Glomerular endothelial cell (primary cell): ENCODE results near the genes ANXA2R and CCL28.

DNA sequence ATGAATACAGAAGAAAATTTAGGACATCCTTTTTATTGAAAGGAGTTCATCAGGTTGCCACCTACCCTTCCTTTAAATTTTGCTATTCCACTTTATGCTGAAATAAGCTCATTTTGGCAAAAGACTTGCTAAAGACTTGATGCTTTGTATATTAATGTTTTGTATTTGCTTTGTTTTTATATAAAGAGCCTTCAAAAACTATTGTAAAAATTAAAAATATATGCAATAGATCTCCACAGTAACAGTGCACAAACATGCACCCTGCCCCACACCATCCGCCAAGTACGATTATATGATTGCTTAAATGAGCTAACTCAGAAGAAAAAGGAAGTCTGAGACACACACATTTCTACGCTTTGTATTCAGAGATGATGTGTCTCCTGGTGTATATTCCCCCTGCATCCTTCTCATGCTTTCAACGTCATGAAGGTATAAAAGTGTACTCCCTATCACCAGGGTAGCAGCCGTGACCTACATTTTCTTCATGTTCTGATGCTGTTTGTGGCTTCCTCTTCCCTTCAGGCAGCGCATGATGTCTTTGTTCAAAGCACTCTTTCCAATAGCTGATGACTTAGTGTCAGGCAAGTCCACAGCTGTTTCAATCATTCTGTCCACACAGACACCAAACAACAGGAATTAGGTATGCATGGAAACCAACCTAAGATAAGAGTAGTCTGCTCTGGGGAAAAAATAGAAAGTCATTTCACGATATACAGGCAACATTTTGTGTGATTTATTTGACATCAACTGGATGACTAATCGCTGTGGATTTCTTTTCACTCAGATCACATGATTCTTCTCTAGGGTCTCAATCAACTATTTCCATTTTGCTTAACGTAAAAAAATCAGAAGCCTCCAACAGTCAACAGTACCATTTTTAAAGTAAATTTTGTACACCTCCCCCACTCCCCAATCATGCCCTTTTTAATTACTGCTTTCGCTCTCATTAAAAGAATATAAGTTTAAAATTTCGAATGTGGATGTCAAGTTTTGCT, 269.4 kb upstream of the PTGER4 start:
- RAMPAGE, long total RNA = no peak

DNA sequence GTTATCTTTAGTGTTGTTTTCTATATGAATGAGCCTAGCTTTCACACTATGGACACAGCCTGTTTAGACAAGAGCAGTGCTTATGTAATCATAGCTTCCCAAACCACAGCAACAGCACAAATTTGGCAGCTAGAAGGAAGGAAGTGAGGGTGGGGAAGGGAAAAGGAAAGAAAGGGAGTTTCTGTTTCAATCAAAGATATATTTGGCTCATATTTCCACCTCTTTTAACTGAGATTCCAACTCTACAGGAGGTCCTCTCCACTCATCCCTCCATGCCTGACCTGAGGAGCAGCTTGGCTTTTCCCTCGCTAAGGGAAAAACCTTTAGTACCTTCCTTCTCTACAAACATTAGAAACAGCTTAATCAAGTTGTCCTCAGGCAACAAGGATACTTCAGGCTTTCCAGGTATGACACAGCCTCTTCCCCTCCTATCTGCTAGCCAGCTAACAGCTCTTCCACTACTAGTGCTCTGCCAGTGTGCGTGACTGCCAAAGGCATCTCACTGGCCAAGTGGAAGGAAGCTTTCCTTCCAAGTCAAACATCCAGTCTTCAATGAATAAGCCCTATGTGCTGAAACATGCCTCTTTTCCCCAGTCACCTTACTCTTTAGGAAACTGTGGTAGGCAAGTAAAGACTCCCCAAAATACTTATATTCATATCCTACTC, 268.6 kb upstream of the PTGER4 start:
- RAMPAGE, long total RNA = no peak

DNA sequence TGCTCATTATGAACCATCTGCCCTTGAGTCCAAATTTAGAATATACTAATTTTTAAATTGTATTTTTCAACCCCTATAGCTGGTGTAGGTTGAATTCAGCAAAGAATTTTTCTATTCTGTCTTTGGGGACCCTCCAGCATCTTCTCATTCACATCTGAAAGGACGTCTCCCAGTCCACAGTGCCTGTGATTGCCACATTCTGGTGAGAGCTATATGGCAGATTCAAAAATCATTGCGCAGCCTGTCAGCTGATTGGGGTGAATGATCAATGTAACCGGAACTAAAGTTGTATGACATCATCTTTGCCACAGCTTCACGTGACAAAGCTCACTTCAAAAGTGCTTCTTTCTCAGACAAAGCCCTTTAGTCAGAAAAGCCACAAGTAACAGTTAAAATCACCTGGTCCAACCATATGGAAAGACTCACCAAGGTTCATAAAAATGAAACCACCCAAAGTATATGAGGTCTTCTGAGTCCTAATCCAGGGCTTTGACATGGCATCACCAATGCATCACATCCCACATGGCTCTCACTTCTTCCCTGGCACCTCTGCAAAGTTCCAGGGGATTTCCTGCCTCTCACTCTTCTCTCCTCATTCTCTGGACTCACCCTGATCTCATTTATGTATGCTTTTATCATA, 193.3 kb upstream of the PTGER4 start:
- RAMPAGE, long total RNA = no peak

DNA sequence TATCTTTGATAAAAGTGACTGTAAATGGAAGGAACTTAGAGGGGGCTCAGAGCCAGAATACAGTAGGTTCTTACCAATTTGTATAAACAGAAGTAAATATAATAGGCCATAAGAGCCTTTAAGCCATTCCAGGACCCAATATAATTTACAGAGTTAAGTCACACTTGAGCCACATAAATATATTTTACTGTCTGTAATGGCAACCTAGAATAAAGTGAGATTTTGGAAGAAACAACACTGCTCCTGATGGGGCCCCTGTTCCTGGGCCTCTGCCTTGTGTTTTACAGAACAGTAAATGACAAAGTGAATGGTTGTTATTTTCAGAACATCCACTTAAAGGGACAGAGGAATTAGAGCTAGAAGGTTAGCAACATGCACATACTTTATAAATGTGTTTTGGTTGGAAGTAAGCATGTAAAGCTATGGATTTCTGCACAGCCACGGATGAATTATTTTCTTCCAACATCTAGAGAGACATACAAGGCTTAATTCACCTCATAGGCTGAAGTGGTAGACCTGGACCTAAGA, 3.6 kb downstream of the PTGER4 start:
- RAMPAGE, long total RNA = no peak

DNA sequence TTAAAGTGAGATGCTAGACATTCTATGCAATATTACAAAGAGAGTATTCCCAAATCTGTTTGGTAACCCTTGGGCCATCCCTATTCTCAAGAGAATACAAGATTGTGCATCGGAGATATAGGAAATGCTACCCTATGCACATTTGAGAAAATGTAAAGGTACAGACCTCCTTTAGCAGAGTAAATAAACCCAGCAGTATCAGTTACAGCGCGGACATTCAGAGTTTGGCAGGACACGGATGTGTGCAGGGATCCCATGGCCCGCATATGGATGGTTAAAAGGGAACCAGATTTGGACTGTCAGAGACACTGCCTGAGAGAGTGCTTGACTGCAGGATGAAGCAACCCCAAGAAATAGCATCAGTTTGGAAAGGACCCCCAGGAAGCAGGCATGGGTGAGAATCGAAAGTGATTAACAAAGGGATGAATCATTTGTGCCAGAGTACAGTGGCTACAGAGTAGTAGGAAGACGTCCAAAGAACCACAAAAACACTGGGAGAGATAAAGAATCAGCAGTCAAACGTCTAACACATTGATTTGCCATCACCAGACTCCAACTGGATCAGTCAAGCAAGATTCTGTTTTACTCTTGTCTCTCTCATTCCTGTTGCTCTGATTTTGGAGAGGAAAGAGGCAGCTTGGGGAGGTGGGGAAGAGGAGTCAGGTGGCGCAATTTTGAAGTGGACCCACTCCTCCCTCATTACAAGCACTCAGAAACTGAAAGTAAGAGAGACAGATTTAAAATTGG, 5.5 kb downstream of the C7 start:
- RAMPAGE, long total RNA = no peak

DNA sequence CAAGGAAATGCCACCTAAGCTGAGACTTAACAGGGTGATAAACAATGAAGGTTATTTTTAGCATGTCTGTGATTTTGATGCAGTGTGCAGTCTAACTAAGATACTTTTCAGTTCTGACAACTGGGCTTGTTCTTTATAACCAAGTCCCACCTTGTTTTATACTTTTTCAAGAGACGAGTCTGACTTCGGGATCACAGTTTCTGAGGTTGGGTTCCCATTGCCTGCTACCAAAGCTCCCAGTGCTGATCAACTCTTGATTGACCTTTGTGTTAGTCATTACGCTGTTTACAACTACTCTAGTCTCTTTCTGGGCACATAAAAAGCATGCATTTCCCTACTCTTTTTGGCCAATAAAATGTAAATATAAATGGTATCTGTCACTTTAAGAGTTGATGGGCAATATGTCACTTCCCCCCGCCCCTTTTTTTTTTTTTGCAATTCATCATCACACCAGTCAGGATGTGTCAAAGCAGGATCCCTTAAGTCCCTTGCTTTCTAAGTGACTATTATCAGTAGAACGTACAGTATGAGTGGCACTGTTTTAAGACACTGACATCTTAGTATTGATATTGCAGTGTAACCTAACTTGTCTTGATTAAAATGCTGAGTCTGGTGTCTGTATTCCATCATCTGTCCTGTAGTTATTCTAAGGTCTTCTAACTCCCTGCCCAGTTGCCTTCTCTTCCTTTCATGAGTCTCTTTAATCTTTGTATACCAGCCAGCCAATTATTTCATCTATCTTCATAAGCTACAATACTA, 31.3 kb downstream of the C6 start:
- RAMPAGE, long total RNA = no peak

GRCh38 chr5:41826935-41827676, 43.1 kb downstream of the OXCT1 start:
- RAMPAGE, long total RNA = no peak

GRCh38 chr5:41925444-41926121, 502 bp downstream of the FBXO4 start:
- RAMPAGE, long total RNA = no peak

DNA sequence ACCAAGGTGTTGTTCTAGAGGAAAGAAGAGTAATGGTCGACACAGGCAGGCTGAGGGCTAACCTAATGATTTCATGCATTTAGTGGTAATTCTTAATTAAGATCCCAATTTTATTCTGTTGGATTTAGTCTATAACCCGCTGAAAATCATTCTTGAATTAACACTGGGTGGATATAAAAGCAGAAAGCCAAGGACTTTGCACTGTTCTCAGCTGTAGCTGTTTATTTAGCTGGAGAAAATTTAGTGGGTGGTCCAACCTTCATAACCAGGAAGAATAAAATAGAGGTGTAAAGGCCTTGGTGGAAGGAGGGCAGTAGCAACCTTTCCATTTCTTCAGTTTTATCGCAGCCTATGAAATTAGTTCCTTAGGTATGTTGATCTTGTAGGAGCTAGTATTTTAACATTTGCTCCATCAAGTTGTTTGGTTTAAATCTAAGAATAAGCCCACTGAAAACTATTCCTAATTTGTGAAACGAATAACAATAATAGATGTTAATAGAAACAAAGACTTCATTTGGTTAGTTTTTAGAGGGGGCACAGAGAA, 92.3 kb downstream of the GHR start:
- RAMPAGE, long total RNA = no peak

DNA sequence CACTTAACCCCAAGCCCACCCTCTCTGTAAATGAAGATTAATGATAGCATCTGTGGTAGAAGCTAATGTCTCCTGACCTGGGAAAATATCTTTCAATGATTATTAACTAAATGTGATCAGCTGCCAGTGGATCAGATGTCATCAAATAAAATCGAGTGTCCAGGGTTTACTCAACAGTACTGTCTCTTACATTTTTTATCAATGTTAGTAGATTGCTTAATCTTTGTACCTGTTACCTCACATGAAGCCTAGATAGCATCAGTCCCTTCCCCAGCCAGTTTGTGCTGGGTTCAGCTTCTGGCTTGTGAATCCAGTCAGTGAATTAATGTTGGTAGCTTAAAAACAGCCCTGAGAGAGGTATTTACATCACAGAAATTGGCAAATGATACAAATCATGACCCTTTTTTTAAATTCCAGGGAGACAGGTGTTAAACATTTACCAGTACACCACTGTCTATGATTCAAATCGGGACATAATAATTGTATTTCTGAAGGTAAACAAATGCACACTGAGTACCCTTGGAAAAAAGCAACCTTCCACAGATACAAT, 134.5 kb downstream of the GHR start:
- RAMPAGE, long total RNA = no peak

DNA sequence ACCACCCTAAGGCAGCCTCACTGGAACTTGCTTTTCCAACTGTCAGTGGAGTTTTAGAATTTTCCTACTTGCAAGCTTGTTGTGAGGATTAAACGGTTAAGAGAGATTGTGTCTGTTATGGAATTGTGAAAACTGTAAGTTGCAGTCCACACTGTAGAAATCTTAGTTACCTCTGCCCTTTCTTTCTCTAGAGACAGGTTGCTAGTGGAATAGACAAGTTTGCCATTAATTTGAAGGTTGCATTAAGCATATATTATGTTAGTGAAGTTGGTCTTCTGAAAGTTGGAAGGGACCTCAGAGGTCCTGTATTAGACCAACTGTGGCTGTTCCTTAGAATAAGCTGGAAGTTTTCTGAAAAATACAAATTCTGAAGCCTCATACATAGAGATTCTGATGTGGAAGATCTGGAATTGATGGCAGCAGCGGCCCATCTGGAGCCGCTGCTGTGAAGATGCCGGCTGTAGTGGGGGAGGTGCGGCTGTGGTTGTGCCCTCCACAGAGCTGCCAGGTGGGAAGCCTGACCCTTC, 158.1 kb downstream of the GHR start:
- RAMPAGE, long total RNA = no peak

- RAMPAGE, long total RNA = no peak
These were observed 38.1 kb upstream of the CCDC152 start for GRCh38 chr5:42718409-42718960.

DNA sequence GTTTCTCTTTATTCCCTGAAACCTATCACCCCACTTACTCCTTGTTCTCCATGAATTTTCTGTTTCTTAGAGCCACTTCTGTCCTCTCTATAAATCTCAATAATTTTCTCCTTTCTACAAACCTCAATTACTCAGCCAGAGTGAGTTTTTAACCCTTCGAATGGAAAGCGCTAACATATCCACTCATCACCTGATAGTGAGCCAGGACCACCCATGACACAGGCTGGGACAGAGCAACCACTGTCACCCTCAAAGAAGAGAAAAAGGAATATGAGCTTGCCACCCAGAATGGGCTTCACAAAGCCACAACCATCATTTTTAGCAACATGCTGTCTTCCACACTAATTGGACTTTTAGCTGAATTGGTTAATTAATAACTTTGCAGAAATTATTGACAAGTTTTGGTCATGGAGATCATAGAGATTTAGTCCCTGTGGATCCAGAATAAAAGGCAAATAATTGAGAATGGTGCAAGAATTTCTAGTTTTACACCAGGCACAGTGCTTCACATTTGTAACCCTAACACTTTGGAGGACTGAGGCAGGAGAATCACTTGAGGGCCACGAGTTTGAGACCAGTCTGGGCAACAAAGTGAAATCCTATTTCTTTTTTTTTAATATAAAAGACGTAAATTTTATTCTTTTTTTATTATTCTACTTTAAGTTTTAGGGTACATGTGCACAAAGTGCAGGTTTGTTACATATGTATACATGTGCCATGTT, 32.1 kb upstream of the SELENOP start:
- RAMPAGE, long total RNA = no peak

- RAMPAGE, long total RNA = no peak
These were observed 20.1 kb downstream of the ANXA2R start for GRCh38 chr5:43019958-43020402.

DNA sequence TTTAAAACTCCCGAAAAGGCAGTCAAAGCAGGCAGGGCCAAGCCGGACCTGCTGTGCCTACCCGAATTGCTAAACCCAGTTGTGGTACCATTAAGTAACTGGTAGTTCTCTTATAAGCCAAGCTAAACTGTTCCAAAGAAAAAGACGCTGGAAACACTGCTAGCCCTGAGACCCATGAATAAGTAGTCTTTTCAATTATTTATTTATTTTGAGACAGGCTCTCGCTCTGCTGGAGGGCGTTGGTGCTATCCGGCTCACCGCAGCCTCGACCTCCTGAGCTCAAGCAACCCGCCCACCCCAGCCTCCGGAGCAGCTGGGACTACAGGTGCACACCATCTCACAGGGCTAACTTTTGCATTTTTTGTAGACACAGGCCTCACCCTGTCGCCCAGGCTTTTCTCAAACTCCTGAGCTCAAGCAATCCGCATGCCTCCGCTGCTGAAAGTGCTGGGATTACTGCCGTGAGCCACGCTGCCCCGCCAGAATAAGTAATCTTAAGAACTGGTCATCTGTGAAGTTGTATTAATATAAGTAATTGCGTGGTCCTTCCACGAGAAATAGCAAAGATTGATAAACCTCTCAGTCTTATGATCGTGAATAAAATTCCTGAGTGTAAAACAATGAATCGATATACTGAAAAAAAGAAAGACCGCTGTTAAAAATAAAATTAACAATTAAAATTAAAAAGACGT, 1.6 kb downstream of the ANXA2R start:
- RAMPAGE, long total RNA = no peak

DNA sequence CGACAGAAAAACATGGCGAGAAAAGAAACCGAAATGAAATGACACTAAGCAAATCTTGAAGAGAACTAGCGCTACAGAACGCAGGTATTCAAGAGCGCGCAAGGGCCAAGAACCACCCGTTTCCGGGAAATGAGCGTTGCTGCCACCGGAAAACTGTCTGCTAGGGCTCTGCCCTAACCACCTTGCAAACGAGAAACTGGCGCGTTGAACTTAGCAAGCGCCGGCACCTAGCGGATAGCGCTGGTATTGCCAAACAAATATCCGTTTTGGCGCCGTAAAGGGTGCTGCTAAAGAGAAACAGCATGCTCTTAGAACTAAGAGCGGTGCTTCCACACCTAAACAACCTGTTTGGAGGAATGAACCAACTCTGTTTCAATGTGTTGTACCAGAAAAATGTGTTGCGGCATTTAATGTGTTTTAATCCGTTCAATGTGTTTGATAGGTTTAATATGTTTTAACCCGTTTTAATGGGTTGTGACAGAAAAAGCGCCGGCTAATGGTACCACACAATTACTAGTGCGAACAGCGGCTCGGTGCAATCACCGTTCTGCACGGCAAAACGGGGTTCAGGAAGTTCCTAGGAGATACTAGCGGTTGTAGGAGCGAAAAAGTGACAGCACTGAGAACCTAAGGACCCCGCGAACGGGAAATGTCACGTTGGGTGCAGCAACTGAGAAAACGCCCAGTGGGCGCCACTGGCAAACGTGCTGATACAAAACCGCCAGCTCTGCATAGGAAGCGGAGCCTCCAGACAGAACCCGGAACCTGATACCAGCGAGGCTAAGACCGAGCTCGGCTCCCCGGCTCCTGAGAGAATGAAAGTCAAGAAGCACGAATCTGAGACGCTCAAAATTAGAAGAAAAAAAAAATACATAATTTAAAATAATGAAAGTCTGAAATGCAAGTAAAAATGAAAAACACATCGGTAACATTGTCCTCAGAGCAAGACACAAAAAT, at the start of gene ANXA2R:
Gene ANXA2R, minus strand, starts transcription at position 63 of the 957 bp plus-strand sequence.
- RAMPAGE, long total RNA = no peak

DNA sequence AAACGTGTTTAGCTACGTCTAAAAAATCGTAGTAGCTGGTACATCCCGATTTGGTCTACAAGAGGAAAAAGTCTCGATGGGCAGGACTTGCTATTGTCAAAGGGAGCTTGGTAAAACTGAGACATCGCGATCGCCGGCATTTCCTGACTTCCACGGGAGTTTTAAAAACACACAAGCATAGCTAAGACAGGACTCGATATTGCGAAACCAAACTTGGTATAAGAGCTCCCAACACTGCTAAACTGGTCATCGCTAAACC, 1.2 kb upstream of the ANXA2R start:
- RAMPAGE, long total RNA = no peak

GRCh38 chr5:43192384-43193361, 648 bp downstream of the NIM1K start:
- RAMPAGE, long total RNA = no peak

GRCh38 chr5:43396544-43397648, 15.3 kb downstream of the CCL28 start:
- RAMPAGE, long total RNA = start-site peak on the minus strand at chr5:43397101-43397179, 5 and 17 reads in 2 replicates

- RAMPAGE, long total RNA = no peak
These were observed at the start of gene CCL28 for GRCh38 chr5:43412080-43412616. CCL28 (minus strand) TSS chr5:43412391.